Zone of skin (tissue), 1 donor: ENCODE data around the gene CFAP157.

DNA sequence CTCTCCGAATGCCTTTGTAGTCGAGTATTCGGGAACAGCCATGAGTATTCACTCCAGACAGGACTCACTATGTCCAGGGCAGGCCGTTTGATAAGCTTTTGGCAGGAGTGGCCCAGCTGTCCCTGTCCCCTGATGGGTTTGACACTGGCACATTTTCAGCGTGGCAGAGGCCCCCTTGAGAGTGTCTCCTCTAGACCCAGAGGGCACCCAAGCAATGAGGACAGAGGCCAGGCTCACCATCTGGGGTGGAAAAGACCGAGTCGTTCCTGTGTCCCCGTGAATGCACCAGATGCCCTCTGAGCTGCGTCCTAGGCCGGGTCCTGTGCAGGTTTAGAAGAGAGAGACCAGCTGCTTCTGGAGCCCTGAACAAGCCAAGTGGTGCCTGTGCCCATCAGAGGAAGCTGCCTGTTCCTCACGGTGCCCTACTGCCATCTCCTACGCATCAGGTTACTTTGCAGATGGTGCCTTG is 42.3 kb downstream of the LRSAM1 start:
- RRBS, result no CpG with 5 or more reads among the region's 12 CpGs

DNA sequence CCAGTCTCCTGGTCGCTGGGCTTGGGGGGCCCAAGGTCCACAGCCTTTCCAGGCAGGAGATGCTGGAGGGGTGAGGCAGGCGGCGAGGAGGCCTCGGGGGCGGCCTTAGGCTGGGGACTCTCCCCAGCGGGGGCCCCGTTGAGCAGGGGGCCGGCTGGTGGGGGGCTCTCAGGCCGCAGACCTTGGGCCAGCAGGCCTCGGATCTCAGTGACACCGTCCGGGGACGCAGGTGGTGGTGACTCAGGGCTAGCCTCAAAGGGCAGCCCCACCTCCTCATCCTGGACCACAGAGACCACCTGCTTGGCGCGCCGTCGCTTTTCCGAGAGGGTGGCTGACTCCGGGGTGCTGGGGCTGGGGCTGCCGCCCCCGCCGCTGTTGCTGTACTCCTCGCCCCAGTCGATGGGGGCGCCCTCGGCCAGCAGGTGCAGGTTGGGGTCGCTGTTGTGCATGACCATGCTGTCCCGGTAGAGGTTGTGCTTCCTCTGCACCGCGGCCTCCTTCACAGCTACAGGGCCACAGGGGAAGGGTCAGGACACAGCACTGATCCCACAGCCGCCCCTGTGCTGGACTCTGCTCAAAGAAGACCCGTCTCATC is 55.7 kb downstream of the LRSAM1 start:
- RRBS, result 80% methylated on average over 17 of the region's 32 CpGs

DNA sequence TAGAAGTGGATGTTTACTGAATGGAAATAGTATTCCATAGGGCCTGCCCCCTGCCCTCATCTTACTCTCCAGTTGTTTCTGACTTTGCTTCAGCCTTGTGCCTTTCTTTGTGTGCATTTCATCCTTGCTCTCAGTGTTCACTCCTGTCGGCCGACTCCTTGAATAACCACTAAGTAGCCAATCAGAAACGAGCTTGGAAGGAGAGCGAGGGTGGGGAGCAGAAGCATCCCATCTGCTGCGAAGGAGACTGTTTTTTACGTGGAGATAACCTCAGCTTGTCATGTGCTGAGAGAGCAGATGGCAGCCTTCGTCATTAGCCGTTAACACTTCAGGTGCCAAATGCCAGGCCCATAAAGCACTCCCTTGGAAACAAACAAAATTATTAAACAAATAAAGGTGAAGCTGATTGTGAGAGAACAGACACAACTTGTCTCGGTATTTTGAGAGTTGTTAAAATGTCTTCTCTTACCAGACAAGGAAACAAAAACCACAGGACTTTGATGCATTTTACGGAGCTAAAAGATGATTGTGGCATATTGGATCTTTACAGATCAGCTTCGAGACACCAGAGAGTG is 45.4 kb upstream of the CFAP157 start:
- RRBS, result no CpG with 5 or more reads among the region's 11 CpGs

GRCh38 chr9:127706485-127707163 is at the start of gene CFAP157:
TSS of gene CFAP157 (plus strand) at chr9:127706988.
- RRBS, result 64% methylated on average over 3 of the region's 11 CpGs

GRCh38 chr9:127742272-127743042 is 7.4 kb upstream of the TOR2A start:
- RRBS, result 12% methylated on average over 4 of the region's 43 CpGs

DNA sequence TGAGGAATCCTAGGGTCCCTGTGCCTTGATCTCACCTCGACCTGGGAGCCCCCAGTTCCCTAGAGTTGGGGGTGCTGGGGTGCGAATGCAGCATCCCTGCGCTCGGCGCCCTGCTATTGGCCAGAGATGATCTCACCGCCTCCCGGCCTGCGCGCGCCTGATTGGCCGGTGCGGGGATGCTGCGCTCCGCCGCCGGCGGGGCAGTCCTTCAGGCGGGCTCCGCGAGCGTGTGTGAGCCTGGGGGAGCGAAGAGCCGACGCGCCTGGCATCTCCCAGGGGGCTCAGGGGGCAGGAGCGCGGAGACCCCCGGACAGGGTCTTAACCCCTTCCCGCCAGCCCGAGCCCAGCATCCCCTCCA is 18.9 kb upstream of the TOR2A start:
- RRBS, result 10% methylated on average over 11 of the region's 30 CpGs

- RRBS, result no CpG with 5 or more reads among the region's 5 CpGs
Observed at GRCh38 chr9:127783698-127784050, 2.2 kb upstream of the CDK9 start.

GRCh38 chr9:127787945-127788712 is 2.3 kb downstream of the CDK9 start:
- RRBS, result 75% methylated on average over 10 of the region's 26 CpGs

DNA sequence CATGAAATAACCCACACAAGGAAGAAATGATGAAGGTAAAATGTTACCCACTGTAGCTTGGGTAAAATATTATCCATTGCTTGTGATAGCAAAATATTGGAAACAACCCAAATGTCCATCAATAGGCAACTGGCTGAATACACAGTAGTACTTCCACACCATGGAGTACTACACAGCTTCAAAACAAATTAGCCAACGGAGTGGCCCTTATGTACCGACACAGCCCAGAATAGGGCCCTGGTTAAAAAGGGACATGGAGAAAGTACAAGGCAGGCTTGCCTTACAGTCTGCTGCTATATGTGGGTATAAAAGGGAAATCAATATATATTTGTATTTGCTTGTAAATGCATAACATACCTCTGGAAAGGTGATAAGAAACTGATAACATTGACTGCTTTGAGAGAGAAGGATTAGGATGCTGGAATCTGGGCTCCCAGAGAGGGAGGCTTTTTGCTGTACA is 4.2 kb upstream of the FPGS start:
- RRBS, result no CpG with 5 or more reads among the region's 2 CpGs

DNA sequence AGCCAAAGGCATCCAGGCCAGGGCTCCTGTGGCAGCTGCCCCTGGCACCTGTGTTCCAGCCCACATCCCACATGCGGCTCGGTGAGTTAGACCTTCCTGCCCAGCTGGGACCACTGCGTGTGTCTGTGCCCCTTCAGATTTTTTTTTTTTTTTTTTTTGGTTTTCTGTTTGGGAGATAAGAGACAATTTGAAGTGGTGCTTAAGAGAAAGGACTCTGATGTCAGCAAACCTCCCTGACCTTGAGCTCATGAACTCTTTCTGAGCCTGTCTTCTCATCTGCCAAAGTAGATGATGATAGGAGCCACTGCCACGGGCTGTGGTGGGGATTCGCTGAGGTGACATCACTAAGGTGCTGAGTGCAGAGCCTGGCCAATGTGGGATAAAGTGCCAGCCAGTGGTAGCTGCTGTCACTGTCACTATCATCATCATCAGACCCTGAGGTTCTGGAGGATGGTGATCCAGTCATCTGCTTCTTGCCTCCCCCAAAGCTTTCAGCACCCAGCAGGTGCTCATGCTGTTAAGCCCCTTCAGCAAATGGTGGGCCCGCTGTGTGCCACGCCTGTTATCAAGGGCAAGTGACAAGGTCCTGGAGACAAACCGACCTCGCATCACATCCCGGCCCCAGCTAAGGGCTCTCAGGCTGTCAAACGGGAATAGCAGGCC is 6.3 kb downstream of the FPGS start:
- RRBS, result no CpG with 5 or more reads among the region's 11 CpGs

GRCh38 chr9:127898351-127898732 is 1.1 kb downstream of the ST6GALNAC6 start:
- RRBS, result 14% methylated on average over 1 of the region's 12 CpGs

GRCh38 chr9:127927133-127927862 is 3.3 kb downstream of the PIP5KL1 start:
- RRBS, result 16% methylated on average over 26 of the region's 54 CpGs

DNA sequence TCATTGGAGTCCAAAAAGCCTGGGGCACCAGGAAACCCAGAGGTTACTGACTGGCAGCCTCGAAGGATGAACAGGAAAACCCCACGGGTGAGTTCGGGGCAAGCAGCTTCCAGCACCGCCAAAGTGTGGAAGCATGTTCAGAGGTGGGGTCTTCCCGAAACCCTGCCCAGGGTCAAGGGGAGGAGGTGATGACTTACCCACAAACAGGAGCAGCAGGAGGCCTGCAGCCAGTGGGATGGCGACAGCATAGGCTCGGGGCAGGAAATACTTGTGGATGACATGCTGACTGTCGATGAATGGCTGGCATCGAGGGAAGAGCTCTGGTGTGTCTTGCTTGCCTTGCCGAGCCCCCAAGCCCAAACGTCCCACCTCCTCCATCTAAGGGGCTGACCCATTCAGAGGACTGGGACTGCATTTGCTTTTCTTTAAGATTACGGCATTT is 1.3 kb downstream of the DPM2 start:
- RRBS, result no CpG with 5 or more reads among the region's 12 CpGs

GRCh38 chr9:127944529-127945022 is 6.9 kb upstream of the DPM2 start:
- RRBS, result no CpG with 5 or more reads among the region's 33 CpGs

DNA sequence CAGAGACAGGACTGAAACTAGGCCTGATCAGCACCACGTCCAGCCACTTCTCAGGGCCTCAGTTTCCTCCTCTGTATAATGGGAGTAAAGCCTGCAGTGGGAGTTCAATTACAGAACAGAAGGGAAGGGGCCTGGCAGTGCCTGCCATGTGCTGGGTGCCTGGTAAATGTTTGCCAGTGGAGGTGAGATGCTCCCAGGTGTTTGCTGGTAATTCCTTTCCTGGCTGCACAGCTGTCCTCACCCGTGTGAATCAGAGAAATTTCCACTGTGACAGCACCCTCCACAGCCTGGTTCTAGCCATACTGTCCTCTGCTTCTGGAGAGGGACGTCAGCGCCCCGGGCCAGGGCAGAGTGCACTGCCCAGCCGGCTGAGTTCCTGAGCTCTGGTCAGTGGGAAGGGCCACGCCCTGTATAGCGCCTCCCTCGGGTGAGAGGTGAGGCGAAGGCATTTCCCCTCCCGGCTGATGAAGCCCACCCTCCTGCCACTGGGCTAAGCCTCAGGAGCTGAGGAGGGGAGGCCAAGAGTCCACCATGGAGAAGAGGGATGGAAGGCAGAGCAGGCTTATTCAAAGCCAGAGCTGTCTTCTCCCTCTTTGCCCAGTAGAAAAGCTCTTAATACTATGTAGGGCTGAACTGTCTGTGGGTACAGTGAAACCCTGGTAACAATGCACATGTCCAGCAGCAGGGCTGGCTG is 14.4 kb upstream of the DPM2 start:
- RRBS, result 15% methylated on average over 4 of the region's 11 CpGs

- RRBS, result no CpG with 5 or more reads among the region's 25 CpGs
Observed at GRCh38 chr9:127970843-127972202, 9.5 kb downstream of the EEIG1 start.

DNA sequence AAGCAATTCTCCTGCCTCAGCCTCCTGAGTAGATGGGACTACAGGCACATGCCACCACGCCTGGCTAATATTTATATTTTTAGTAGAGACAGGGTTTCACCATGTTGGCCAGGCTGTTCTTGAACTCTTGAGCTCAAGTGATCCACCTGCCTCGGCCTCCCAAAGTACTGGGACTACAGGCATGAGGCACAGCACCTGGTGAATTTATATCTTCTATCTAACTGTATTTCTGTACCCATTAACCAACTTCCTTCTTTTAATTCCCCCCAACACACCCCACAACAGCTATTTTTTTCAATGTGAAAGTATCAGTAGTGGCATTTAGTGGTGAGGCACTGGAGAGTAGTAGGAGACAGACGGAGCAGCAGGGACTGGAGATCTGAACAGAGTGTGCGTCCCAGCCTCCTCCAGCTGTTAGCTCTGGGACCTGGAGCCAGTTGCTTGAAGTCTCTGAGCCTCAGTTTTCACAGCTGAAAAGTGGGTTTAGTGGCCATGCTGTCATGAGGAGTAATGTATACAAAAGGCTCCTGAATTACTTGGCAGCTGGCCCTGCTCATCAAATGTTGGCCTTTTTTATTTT is 10.9 kb upstream of the EEIG1 start:
- RRBS, result no CpG with 5 or more reads among the region's 4 CpGs

DNA sequence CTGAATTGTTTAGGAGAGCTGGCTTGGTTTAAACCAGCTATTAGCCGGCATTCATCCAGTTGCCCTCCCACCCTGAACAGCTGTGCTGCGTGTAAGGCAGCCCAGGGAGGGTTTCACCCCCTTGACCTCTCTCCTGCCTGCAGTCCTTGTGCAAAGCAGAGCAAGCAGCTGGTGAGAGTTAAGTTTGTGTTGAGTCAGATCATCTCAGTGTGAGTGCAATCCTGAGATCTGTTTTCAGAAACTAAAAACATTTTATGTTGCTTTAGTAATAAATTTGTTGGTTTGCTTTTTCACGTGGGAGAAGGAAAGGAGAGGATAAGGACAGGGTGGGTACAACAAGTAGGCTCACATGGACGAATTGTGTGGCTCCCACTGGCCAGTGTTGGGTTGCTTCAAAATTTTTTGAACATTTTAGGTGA is 13.1 kb downstream of the SLC25A25 start:
- RRBS, result no CpG with 5 or more reads among the region's 4 CpGs

DNA sequence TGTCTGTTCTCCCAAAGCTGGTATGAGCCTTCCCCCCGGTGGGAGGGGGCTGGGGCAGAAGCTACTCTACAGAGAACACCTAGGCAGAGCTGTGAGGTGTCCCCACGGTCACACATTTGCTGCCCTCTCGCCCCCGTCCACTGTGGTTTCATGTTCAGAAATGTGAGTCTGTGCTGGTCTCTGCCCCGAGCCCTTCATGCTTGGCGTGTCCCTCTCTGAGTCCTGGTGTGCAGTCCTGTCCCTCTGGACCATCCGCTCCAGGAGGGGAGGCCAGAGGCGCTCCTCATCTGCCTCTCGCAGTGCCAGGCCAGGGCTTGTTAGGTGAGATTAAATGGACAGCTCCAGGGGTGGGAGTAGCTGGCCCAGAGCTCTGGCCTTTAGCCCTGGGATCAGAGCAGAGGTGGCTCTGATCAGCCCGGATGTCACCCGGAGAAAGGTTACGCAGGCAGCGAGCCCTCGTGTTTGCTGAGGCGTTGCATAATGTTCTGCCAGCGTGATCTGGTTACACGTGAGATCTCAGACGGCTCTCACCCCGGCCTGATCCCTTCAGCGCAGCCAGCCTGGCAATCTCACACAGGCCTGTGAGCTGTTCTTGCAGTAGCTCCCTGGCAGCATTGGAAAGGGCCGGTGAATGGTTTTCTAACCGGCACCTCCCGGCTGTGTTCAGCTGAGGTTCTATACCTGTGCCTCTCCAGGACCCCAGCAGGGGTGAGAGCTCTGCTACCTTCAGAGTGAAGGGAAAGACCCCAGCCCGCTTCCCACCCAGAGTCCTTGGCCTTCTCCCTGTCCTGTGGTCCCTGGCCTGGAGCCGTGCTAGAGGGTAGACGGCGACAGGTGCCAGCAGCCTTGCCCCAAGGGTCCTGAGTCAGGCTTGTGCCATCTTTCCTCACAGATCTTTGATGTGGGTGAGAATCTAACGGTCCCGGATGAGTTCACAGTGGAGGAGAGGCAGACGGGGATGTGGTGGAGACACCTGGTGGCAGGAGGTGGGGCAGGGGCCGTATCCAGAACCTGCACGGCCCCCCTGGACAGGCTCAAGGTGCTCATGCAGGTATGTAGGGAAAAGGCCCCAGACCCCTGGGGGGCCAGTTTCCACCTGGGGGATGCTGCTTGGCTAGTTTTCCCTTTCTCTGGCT is 24.4 kb downstream of the PTGES2 start:
- RRBS, result 78% methylated on average over 9 of the region's 32 CpGs

DNA sequence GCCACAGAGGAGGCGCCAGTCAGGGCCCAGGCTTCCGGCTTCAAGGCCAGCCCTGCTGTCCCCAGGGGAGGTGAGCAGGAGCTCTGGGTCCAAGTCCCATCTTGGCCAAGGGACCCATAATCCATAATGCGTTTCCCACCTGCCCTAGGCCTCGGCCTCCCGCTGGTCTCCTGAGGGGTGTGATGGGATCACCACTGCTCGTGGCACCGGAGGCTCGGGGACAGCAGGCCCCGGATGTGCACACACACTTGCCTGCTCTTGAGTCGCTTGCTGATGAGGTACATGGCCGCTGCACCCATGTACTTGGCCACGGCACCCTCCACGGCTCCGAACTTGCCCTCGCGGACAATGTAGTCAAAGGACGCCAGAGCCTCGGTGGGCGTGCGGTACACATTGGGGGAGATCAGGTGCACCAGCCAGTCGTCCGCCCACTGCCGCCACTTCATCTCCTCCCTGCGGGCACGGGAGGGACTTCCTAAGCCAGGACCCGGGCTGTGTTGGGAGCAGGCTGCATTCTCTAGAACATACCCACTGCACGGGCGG is 4.8 kb downstream of the PTGES2 start:
- RRBS, result no CpG with 5 or more reads among the region's 28 CpGs